ENCODE measurements around the gene OGA.

DNA sequence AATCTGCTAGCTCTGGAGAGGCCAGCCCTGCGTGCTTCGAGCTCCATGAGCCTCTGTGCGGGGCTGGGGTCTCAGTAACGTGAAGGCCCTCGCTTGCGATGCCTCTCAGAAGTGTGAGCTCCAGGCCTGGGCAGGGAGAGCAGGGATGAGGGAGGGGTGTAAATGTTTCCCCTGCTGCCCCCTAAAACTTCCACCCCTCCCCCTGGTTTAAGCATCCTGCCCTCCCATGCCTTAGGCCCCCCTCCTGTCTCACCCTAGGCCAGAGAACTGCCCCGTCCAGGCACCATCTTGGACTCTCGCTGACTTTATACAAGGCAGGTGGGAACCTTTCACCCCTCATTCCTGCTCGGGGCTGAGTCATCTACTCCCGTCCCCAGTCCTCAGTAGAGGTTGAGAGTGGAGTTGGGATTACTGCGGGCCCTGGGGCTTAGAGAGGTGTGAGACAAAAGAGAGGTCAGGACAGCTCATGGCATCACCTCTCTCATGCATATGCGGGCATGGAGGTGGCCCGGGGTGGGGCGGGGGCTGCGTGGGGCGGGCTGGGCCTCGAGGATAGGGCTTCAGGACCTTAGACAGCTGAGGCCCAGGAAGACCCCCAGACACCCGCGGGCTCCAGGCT, 561 bp downstream of the PDZD7 start:
- PRO-cap, 2 experiments, result peak in 1 of 2 experiments; most common plus-strand start position 383 of the sequence (in 1)

DNA sequence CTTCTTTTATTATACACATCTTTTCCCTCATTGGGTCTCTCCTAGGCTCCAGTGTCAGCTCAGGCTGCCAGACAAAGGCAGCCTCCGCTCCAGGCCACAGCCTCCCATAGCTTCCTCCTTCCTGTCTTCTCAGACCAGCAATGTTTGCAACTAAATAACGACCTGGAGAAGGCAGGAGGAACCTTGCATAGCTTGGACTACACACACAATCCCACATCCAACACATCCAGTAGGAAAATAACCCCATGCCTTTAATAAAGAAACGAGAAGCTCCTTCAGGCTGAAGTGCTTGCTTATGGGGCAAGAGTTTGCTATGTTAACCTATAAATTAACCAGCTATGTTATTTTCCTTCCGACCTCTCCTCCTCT, 12.4 kb downstream of the SFXN3 start:
- PRO-cap, 2 experiments, result peak in 2 of 2 experiments; most common minus-strand start position 129 of the sequence (in 2)

- PRO-cap, 2 experiments, result no peak in any of the 2 experiments
Observed at GRCh38 chr10:101047887-101048725, 13.7 kb upstream of the KAZALD1 start.

GRCh38 chr10:101050208-101050700, 11.5 kb upstream of the KAZALD1 start:
- PRO-cap, 2 experiments, result peak in 1 of 2 experiments; most common plus-strand start chr10:101050445 (in 1)

DNA sequence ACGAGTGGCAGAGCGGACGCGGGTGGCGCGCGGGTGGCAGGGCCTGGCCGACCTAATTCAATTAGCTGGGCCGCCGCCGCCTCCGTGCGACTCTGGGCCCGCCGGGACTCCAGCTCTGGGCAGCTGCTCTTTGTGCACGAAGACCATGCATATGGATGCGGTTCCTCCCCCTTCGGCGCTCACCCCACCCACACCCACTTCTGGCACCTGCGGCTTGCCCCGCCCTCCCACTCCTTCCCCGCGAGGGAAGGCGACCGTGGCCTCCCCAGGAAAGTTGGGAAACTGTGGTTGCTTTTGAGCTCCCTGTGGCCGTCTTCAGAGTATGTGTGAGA, 7.6 kb upstream of the TLX1 start:
- PRO-cap, 2 experiments, result peak in 2 of 2 experiments; most common minus-strand start position 117 of the sequence (in 2)

DNA sequence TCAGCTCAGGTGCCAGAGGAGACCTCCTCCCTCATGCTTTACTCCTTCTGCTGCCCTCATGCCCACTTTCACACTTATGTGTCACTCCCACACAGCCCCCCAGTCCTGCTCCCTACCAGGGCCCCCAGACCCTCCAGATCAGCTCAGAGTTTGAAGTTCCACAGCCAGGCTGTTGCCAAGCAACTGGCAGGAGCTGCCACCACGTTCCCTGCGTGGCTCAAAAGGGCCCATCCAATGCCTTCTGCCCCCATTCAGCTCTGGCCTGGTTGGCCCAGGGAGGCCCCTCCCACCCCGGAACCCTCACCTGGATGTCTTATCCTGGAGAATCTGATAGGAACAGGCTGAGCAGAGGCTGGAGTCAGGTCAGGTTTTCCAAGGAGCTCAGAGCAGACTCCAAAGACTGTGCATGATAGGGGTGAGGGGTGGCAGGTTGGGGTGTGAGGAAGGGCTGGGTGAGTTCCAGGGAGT, 10.1 kb downstream of the TLX1 start:
- PRO-cap, 2 experiments, result no peak in any of the 2 experiments

- PRO-cap, 2 experiments, result no peak in any of the 2 experiments
Observed at GRCh38 chr10:101228776-101229325, 412 bp downstream of the LBX1 start.

DNA sequence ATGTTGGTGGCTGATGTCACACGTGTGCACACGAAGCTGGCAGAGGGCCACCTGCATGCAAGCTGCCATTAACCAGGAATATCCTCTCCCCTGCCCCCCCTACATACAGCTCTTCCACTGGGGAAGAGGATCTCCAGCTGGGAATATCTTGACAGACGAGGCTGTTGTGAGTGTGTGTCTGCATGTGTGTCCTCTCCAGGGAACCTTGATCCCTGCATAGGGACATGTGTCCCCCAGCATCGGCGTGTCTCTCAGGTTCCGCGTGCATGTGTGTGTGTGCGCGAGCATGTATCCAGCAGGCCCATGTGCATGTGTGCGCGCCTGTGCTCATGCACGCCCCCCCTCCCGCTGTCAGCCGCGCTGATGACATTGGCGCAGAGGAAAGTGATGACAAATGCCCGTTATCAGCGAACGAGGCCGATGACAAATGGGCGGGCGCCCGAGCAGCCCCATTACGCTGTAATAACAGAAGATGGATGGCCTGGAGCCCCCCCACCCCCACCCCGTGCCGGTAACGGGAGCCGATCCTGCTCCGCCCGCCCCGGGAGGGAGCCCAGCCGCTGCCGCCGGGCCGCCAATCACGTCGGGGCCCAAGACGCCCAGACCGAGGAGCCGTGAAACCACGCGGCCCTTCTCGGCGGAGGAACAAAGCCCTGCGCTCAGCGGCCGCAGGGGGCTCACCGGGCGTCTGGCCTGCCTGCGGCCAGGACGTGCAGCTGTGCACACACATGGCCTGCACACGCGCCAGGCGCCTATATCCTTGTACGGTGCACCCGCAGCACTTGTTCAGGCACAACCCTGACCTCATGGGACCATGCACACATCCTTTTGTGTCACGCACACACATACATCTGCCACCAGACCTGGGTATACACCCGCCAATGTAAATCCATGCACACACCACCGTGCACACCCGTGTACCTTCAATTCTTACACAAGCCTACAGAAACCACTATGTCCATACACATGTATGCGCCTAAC, 21.6 kb downstream of the POLL start:
- PRO-cap, 2 experiments, result no peak in any of the 2 experiments

GRCh38 chr10:101676306-101676569, 18.7 kb downstream of the FBXW4 start:
- PRO-cap, 2 experiments, result no peak in any of the 2 experiments

DNA sequence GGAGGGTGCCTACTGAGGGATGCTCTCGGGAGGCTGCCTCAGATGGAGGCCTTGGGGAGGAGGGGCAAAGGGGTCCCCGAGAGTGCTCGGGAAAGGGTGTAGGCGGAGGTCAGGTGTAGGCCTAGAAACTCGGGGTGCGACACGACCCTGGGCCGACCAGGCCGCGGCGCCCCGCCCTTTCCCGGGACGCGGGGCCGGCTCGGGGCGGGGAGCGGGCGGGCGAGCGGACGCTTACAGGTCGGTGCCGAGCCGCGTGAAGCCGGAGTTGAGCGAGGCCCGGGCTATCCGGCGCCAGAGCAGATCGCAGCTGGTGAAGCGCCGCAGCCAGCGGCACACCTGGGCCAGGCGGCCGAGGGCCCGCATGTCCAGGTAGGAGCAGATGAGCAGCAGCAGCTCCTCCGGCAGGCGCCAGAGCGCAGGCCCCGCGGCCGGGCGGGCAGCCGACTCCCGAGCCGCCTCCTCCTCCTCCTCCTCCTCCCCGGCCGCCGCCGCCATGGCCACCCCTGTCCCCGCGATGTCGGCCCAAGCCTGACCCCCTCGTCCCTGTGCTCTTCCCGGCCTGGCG, 742 bp downstream of the FBXW4 start:
- PRO-cap, 2 experiments, result peak in 2 of 2 experiments; most common plus-strand start position 262 of the sequence (in 2); most common minus-strand start position 131 of the sequence (in 2)

DNA sequence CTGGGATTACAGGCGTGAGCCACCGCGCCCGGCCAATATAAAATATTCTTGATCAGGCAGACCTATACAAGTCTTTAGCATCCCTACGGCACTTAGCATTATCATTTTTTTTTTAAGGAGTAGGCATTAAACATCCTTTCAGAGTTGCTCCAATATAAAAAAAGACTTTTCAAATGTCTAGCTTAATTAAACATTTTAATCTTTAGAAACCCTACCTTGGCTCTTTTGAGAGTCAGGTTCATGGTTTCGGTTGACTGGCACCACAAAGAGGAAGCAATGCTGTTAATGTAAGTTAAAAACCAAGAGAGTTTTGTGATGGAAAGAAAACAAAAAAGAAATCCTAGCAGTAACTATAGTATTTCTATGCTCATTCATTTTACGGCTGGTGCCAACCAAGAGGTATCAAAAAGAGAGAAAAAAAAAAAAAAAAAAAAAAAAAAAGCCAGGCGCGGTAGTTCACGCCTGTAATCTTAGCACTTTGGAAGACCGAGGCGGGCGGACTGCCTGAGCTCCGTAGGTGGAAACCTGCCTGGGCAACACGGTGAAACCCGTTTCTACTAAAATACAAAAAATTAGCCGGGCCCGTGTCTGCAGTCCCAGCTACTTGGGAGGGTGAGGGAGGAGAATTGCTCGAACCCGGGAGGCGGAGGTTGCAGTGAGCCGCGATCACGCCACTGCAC, 2.6 kb downstream of the OGA start:
- PRO-cap, 2 experiments, result no peak in any of the 2 experiments

DNA sequence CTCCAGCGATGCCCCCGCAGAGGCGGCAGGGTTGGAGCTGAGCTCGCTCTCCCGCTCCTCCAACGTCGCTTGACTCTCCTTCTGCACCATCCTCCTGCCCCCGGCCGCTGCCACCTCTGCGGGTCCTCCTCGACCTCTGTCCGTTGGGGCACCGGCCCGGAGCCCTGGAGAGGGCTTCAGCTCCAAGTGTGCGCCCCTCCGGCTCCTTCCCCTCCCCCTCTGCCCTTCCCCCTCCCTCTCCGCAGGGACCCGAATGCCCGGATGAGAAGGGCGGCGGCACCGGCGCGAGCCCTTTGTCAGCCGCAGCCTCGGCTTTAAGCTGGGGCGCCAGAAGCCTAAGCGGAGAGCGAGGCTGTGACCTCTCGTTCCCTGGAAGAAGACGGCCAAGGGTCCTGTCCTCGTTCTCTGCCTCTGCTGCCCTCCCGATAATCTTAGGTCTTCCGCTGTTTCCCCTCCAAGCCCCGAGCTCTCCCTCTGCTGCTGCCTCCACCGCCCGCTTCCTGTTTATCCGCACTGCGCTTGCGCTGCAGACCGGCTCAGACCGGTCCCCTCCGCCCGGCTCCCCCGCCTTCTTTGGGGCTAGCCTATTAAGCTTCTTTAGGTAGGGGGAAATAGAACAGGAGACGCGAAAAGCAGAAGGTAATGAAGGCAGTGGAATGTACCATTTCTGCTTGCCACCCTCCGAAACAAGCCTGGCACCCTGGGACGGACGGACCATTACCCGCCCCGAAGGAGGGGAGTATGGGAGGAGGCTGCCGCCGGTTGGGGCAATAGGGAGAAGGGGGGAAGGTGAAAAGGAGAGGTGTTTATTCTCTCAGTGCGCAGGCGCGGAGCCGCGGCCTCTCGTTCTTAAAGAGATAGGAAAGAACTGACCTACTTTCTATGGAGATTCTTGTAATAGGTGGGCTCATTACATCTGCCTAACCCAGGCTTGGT, at the start of gene OGA:
OGA (minus strand) TSS at position 512 of the 936 bp plus-strand sequence.
- PRO-cap, 2 experiments, result peak in 2 of 2 experiments; most common plus-strand start position 724 of the sequence (in 1); most common minus-strand start position 502 of the sequence (in 2)

GRCh38 chr10:101840527-101841190, 2.9 kb downstream of the KCNIP2 start:
- PRO-cap, 2 experiments, result no peak in any of the 2 experiments

- PRO-cap, 2 experiments, result peak in 1 of 2 experiments; most common minus-strand start chr10:101939351 (in 1)
Observed at GRCh38 chr10:101939189-101939655, 95.6 kb upstream of the KCNIP2 start.

- PRO-cap, 2 experiments, result no peak in any of the 2 experiments
Observed at GRCh38 chr10:102055149-102055509, 844 bp downstream of the ARMH3 start.

- PRO-cap, 2 experiments, result no peak in any of the 2 experiments
Observed at GRCh38 chr10:102110623-102111326, 9.4 kb downstream of the LDB1 start.

DNA sequence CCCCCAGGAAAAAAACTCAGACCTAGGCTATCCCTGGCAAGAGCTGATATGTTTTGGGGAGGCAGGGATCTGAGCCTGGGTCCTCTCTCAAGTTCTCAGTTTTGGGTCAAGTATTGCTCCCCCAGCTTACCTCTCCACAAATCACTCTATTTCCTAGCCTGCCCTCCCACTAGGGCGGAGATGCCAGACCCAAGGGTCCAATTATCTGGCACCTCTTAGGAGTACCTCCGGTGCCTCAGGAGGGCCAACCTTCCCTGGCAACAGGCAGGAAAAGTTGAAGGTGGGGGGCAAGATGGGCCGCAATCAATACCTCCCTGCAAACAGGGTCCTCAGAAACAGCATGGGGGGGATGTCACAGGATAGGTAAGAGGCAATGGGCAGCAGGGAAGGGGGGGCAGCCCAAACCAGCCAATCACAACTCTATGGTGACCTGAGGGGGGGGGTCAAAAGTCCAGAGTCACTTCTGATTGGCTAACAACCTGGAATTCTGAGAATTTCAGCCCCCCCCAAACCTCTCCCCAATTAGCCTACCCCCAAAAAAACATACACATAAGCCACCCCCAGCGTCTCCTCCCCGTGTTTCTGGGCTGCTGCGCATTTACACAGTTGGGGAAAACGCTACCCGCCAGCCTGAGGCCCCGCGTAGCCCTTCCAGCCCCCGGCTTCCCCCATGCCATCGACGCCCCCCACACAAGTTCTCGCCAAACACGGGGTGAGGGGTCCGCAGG, 691 bp downstream of the LDB1 start:
- PRO-cap, 2 experiments, result no peak in any of the 2 experiments

DNA sequence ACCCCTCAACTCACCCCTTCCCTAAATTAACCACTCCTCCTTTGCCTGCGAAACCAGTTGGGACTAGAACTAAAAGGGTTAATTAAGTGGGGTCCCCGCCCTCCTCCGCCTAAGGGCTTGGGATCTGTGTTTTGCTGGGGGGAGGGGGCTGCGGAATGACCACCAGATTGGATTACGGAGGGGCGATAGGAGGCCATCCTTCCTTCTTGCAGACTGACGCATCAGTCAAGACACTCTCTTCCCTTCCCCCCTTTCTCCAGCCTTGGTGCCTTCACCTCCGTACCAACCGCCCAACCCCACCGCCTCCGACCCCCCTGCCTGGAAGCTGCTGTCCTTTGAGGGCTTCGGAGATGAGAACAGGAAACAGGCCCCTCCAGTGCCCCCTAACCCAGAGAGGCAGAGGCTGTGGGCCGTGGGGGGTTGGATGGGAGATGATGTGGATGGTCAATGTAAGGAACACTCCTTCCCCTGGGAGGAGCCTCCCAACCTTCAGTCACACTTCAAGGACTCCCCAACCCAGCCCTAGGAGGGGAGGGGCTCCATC, 909 bp upstream of the LDB1 start:
- PRO-cap, 2 experiments, result no peak in any of the 2 experiments

DNA sequence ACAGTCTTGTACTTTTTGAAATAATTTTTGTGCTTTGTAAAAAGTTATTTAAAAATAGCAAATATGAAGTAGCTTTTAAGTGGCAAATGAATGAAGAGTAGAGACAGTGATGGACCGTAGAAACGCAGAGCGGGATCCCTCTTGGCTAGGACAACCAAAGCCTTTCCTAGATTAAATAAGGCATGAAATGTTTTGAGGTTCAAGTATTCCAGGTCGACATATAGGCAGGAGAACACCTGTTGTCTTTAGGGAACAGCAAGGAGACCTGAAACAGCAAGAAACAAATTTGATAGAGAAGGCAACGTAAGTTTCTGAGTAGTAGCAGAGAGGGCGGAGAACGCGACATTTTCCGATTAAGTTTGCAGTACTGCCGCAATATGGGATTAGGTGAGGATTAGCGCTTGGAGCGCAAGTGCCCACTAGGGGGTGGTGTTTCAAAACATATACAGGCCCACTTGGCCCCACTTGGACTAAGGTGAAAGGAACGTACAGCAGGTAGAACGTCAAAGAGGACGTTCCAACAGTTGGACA, 563 bp upstream of the PPRC1 start:
- PRO-cap, 2 experiments, result peak in 1 of 2 experiments; most common plus-strand start position 473 of the sequence (in 1)

DNA sequence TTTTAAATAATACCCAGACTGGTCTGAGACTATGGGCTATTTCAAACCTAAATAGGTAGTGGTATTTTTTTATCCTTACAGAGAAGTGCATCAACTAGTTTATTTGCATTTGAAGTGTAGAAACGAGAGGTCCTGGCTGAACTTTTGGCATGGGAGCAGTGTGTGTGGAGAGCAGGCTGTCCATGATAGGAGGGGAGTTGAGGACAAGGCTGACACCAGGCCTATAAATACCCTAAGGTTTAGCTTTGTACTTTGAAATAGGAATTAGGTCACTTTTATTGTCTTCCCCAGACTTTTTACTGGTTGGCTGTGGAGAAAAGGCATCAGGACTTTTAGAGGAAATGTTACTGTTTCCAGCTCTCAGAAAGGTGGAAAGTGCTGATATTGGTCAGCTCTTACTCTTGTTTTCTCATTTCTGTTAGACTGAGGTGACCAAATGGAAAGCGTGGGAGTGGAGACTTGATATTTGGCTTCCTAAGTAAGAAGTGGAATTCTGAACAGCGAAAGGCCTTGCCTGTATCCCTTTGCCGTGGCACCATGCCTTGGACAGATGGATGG, 45.9 kb downstream of the GBF1 start:
- PRO-cap, 2 experiments, result no peak in any of the 2 experiments

Data from Colon Carcinoma Metastatic in the Brain (tissue), 2 donors.